IMR-90 (cell line): ENCODE data around the genes HMX1, USP17L19 and USP17L21.

- RRBS: no CpG with 5 or more reads among the region's 9 CpGs
CAGE:
- cytosol, long polyA plus RNA: no peak
- long polyA plus RNA: no peak
- nucleus, long polyA plus RNA: no peak
Measured at GRCh38 chr4:7753701-7754174, 185.9 kb downstream of the AFAP1 start.

- RRBS: no CpG with 5 or more reads among the region's 2 CpGs
CAGE:
- cytosol, long polyA plus RNA: no peak
- long polyA plus RNA: no peak
- nucleus, long polyA plus RNA: no peak
Measured at GRCh38 chr4:7817614-7818017, 122.0 kb downstream of the AFAP1 start.

DNA sequence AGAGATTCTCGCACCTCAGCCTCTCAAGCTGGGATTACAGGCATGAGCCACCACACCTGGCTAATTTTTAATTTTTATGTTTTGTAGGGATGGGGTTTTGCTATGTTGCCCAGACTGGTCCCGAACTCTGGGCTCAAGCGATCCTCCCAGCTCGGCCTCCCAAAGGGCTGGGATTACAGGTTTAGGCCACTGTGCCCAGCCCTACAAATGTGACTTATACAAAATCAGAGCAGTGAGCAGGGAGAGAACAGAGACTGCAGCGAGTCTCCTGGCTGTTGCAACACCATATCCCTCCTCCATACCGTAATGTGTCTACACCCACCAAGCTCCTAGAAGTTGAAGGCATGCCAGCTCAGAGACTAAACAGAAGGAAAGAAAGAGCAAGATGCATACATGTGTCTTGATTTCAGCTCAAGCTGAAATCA, 34.8 kb downstream of the AFAP1 start:
- RRBS: no CpG with 5 or more reads among the region's 6 CpGs
CAGE:
- cytosol, long polyA plus RNA: no peak
- long polyA plus RNA: no peak
- nucleus, long polyA plus RNA: no peak

DNA sequence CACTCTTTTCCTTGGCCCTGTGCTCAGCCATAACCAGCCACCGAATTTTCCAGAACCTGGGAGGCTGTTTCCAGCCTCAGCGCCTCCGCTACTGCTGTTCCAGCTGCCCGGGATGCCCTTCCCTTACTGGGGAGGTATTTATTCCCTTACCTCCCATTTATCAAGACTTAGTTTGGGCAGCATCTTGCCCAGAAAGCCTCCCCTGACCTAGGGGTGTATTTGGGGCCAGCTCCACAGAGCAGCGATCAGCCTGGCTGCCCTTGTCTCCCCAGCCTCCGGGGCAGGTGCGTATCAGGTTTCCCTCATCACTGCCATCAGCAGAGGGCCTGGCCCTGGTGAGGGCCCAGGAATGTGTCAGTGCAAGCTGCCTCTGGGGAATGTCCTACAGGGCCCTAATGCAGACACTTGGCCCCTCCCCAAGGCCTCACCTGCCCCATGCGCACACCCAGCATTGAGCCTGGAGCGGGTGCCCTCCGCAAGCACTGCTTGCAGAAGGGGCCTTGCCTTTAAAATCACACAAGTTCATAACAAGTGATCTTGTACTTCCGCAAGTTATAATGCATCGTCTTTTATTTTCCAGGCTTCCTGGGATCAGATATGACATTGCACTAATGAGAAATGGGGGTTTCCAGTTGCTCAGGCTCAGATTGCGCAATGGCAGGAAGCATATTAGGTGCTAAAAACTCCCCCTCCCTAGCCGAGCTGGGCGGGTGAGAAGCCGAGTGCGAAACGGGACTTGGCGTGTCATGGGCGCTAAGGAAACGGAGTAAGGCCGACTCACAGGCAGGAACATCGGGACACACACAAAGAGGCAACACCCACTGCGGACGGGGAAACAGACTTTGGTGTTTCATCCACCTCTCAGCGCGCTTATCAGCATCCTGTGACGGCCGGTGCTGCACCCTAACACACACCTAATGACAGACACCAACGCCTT, 25.4 kb upstream of the AFAP1 start:
- RRBS: 64% methylated on average over 2 of the region's 30 CpGs
CAGE:
- cytosol, long polyA plus RNA: no peak
- long polyA plus RNA: no peak
- nucleus, long polyA plus RNA: no peak

GRCh38 chr4:8069961-8071121, 88.3 kb downstream of the ABLIM2 start:
- RRBS: no CpG with 5 or more reads among the region's 24 CpGs
CAGE:
- cytosol, long polyA plus RNA: no peak
- long polyA plus RNA: no peak
- nucleus, long polyA plus RNA: no peak

DNA sequence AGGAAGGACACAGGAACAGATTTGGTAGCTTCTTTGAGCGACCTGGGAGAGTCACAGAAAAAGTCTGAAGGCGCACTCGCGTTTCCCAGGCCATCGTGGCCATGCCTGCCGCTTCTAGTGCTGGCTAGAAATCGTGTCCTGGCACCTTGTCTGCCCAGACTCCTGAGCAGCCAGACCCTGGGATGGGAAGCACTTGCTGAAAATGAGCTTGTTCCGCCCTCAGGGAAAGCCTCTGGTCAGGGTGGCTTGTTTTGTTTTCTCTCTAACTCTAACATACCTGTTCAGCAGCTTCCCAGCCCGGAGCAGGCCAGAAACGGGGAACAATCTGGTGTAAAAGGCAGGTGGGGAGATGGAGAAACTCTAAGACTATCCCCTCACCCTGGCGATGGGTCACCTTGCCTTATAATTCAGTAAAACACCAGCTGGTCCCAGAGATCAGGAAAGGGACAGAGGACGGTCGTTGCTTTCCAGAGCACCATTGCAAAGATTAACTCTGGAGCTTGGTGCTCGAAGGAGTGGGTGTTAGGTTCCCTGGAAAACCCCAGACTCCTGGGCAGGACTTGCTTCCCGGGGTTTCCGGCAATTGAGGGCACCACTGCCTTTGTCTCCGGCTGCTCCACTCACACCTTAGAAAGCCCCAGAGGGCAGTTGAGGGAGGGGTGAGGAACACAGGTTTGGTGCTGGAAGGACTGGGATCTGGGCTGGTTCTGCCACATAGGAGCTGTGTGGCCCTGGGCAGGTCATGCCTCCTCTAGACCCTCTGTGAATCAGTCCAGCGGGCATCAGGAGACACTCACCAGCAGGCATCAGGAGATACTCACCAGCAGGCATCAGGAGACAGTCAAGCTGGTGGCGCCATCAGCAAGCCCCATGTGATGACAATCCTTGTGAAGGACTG, 4.6 kb upstream of the SH3TC1 start:
- RRBS: no CpG with 5 or more reads among the region's 19 CpGs
CAGE:
- cytosol, long polyA plus RNA: no peak
- long polyA plus RNA: no peak
- nucleus, long polyA plus RNA: no peak

- RRBS: 78% methylated on average over 3 of the region's 15 CpGs
CAGE:
- cytosol, long polyA plus RNA: no peak
- long polyA plus RNA: no peak
- nucleus, long polyA plus RNA: no peak
Measured at GRCh38 chr4:8202668-8203416, 3.8 kb downstream of the SH3TC1 start.

- RRBS: no CpG with 5 or more reads among the region's 5 CpGs
CAGE:
- cytosol, long polyA plus RNA: no peak
- long polyA plus RNA: no peak
- nucleus, long polyA plus RNA: no peak
Measured at GRCh38 chr4:8229358-8229659, 30.2 kb downstream of the SH3TC1 start.

DNA sequence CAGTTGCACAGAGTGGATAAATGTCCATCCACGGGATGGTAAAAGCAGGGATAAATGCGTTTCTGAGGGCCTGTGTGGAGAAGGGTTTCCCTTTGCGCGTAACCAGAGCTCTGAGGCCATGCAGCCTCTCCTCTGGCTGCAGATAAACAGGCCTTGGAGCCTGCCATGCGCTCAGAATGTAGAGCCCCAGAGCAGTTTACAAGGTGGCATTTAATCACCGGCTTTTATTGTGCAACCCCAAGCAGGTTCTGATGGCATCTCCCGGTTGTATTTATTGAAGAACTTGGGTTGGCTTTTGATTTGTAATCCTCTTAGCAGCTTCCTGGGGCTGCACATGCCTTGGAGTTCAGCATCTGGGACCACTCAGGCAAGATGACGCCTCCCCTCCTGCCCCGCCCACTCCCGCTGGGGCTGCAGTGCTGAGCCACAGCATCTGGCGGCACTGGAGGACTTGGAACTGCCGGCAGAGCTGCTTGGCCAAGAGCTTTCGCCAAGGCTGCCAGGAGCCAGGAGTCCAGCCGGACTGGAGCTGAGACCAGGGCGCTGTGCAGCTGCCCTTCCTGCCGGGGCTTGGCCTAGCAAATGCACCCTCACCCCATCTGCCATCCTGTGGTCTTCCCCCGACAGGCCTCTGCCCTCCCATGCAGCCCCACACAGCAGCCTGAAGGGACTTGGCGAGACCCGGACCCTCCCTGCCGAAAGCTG, 5.2 kb downstream of the HTRA3 start:
- RRBS: 6% methylated on average over 7 of the region's 20 CpGs
CAGE:
- cytosol, long polyA plus RNA: no peak
- long polyA plus RNA: no peak
- nucleus, long polyA plus RNA: no peak

DNA sequence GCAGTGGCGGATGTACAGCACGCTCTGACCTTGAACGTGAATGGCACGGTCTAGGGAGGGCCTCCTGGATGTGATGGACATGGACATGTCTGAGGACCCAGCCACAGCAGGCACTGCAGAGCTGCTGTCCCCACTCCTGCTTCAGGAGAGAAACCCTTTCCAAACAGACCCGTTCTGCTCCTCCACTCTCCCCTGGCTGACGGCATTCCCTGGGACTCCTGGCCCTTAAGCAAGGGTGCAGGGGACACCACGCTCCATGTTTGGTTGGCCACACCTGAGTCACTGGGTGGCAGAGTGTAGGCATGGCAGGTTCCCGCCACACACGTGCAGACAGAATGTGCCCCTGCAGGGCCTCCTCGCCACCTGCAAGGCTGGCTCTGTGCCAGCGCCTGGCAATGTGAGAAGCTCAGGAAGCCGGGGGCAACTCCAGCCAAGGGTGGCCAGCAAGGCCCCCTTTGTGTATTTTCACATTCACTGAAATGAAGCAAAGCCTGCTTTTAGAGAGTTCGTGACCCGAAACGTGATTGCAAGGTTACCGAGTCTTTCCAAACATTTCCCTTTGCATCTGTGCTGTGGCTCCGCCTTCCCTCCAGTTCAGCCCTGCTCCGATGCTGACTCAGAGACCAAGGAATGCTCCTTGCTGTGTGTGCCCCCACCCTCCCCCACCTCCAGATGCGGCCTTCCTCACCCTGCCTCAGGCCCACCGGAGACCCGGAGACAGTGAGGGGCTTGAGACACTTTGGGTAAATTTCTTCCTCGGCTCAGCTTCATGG, 46.1 kb downstream of the HTRA3 start:
- RRBS: 19% methylated on average over 2 of the region's 22 CpGs
CAGE:
- cytosol, long polyA plus RNA: no peak
- long polyA plus RNA: no peak
- nucleus, long polyA plus RNA: no peak

- RRBS: no CpG with 5 or more reads among the region's 15 CpGs
CAGE:
- cytosol, long polyA plus RNA: no peak
- long polyA plus RNA: no peak
- nucleus, long polyA plus RNA: no peak
Measured at GRCh38 chr4:8391777-8392554, 48.6 kb downstream of the ACOX3 start.

DNA sequence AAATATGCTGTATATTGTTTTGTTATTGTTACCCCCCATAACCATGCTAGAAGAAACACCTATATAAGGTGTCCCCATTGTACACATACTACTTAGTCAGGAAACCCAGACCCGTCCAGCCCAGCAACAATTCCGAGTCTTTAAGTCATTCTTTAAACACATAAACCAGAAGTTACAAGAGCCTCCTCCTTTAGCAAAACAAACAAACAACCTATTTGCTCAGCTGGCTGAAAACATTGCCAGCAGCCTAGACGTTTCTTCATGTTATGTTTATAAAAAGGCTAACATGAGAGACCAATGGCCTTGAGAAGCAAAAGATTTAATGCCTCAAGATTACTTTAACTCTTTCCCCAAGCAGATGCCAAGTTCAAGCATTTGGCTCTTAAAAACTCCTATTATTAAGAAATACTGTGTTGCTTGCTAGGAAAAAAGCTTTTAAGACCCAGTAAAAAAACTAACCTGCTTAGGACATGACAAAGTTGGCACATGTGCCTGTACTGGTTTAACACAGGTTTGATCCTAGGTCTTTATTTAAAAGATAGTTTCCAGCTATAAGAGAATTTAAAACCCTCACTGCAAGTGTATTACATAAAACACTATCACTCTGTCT, 1.3 kb downstream of the ACOX3 start:
- RRBS: no CpG with 5 or more reads among the region's 3 CpGs
CAGE:
- cytosol, long polyA plus RNA: no peak
- long polyA plus RNA: no peak
- nucleus, long polyA plus RNA: no peak

DNA sequence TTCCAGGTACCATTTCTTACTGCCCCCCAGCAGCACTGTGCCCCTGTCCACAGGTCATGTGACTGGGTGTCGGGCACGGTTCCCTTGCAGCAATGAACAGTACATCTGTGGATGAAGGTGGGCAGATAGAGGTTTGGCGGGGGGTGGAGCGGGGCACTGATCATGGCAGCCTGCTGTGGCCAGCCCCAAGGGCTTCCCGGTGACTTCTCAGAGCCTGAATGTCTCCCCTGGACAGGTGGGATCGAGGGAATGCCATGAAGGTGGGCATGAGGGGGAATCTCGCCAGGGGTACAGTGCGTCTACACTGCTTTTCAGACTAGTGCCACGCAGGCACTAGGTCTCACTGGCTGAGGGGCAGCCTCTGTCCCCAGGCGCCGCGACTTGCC, 37.9 kb downstream of the TRMT44 start:
- RRBS: no CpG with 5 or more reads among the region's 12 CpGs
CAGE:
- cytosol, long polyA plus RNA: no peak
- long polyA plus RNA: no peak
- nucleus, long polyA plus RNA: no peak

GRCh38 chr4:8701252-8701464, 108.6 kb downstream of the CPZ start:
- RRBS: no CpG with 5 or more reads among the region's 6 CpGs
CAGE:
- cytosol, long polyA plus RNA: no peak
- long polyA plus RNA: no peak
- nucleus, long polyA plus RNA: no peak

GRCh38 chr4:8860625-8861845, 10.6 kb downstream of the HMX1 start:
- RRBS: 3% methylated on average over 74 of the region's 137 CpGs
CAGE:
- cytosol, long polyA plus RNA: no peak
- long polyA plus RNA: no peak
- nucleus, long polyA plus RNA: no peak

DNA sequence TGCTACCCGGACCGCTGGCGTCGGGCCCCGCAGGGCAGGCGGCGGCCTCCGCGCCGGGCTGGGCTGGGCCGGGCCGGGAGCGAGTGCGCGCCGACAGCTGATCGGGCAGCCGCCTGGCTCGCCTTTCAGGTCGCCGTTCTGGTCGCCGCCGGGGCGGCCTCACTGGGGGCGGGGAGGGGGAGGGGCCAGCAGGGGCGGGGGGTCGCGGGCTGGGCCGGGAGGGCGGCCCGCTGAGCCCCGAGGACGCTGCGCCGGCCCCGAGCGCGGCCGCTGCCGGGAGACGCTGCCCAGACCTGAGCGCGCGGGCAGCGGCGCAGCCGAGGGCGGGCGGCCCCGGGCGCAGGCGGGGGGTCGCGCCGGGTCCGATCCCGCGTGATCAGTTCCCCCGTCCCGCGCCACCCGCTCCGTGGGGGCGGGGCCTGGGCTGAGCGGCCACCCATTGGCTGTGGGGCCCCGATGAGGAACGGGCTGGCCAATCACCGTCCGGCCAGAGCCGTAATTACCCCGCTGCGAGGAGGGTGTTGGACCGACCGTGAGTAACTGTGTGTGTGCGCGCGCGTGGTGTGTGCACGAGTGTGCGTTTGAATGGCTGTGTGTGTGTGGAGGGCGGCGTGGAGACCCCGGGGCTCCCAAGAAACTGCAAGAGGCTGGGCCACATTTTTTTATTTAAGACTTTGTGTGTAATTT, at the start of gene HMX1:
TSS of gene HMX1 (minus strand) at position 127 of the 687 bp plus-strand sequence.
- RRBS: 6% methylated on average over 43 of the region's 84 CpGs
CAGE:
- cytosol, long polyA plus RNA: no peak
- long polyA plus RNA: no peak
- nucleus, long polyA plus RNA: no peak

DNA sequence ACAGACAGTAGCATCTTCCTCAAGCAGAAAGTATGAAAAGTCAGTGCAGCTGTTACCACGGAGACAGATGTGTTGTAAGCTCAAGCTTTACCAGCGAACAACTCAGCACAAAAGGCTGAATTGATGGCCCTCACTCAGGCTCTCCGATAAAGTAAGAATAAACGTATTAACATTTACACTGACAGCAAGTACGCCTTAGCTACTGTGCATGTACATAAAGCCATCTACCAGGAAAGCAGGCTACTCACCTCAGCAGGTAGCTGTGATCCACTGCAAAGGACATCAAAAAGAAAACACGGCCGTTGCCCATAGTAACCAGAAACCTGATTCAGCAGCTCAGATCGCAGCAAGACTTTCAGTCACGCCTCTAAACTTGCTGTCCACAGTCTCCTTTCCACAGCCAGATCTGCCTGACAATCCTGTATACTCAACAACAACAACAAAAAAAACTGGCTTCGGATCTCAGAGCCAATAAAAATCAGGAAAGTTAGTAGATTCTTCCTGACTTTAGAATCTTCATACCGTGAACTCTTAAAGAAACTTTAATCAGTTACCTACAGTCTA, 97.5 kb upstream of the FAM90A26 start:
- RRBS: no CpG with 5 or more reads among the region's 11 CpGs
CAGE:
- cytosol, long polyA plus RNA: no peak
- long polyA plus RNA: no peak
- nucleus, long polyA plus RNA: no peak

- RRBS: 2% methylated on average over 11 of the region's 72 CpGs
CAGE:
- cytosol, long polyA plus RNA: no peak
- long polyA plus RNA: no peak
- nucleus, long polyA plus RNA: no peak
Measured at GRCh38 chr4:9153144-9154231, 16.7 kb upstream of the FAM90A26 start.

GRCh38 chr4:9253145-9253600, at the start of gene USP17L19:
Gene USP17L19, plus strand, starts transcription at chr4:9253378.
- RRBS: no CpG with 5 or more reads among the region's 16 CpGs
CAGE:
- cytosol, long polyA plus RNA: no peak
- long polyA plus RNA: no peak
- nucleus, long polyA plus RNA: no peak

DNA sequence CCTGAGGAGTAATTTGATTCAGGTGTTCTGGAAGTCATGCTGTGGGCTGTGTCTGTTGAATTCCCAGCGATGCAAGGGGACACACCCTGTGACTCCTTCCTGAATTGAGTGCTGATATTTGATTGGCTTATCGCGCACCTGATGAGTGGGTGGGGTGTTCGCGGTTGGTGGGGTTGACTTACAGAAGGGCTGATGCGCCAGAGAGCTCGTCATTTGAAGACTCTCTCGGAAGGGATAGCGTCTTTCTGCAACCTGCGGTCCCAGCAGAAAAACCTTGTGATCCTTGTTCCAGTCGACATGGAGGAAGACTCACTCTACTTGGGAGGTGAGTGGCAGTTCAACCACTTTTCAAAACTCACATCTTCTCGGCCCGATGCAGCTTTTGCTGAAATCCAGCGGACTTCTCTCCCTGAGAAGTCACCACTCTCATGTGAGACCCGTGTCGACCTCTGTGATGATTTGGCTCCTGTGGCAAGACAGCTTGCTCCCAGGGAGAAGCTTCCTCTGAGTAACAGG, at the start of gene USP17L21:
TSS of gene USP17L21 (plus strand) at position 298 of the 516 bp plus-strand sequence.
- RRBS: no CpG with 5 or more reads among the region's 16 CpGs
CAGE:
- cytosol, long polyA plus RNA: no peak
- long polyA plus RNA: no peak
- nucleus, long polyA plus RNA: no peak